GM19239 (cell line): ENCODE measurements around a stretch of chr5.

- RRBS, result no CpG with 5 or more reads among the region's 4 CpGs
Observed at GRCh38 chr5:157463587-157464133, 3.6 kb downstream of the NIPAL4 start.

GRCh38 chr5:157481234-157481850 is 21.3 kb downstream of the NIPAL4 start:
- RRBS, result 59% methylated on average over 2 of the region's 7 CpGs

- RRBS, result 9% methylated on average over 2 of the region's 12 CpGs
Observed at GRCh38 chr5:157486243-157487204, 26.5 kb downstream of the NIPAL4 start.

- RRBS, result no CpG with 5 or more reads among the region's 11 CpGs
Observed at GRCh38 chr5:157501820-157502922, 42.2 kb downstream of the NIPAL4 start.

DNA sequence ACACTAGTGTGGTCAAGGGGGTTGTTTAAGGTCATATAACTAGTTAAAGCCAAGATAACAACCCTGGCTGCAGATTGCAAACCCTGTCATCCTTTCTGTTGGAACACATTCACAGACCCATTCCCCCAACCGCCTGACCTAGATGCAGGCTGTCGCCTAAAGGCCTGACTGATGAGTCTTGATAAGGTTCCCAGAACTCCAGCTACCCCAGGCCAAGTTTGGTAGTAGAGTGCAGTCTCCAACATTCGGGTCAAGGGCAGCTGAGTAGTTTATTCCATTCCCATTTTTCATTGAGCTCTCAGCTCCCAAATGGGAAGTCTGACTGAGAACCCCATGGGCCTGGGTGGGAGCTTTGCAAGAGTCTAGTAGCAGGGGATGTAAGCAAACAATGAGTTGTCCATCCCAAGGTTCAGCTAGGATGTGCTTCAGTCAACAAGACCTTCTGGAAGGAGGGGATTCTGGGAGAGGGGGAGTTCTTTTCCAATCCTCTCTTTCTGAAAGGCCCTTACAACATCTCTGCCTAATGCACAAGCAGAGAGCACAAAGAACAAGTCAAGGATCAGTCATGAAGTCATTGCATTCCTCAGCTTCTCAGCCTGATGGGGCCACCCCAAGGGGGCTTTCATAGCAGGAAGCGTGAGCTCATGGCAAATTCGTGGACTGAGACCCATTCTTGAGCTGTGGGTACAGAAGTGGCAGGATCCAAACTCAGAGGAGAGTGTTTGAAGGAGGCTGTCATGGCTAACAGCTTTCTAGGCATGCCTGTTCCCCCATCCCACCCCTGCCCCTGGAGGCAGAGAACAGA is 40.2 kb downstream of the ADAM19 start:
- RRBS, result no CpG with 5 or more reads among the region's 5 CpGs

DNA sequence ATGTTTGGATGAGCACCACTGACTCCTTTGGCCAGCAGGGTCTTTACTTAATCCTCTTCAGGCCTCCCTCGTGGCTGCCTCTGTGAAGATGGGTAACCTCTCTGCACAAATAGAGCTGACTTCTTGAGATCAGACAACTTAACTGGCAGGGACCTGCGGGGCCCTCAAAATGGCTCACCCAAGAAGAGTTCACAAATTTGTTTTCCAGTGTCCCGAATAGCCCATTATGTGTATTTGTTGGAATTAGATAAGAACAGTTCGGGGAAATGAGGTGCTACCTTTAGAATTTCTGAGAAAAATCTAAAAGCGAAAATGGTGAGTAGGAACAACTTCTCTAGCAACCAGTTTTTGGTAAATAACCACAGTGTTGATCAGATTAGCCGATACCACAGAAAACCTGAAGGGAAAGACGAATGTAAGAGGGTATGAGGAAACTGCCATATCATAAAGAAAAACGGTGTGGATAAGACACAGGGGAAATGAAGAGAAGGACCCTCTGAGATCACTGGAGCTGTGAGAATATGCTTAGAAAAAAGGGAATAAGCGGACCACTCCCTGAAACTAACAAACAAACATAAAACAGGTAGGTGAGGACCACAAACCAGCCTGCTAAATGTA is 31.0 kb downstream of the ADAM19 start:
- RRBS, result no CpG with 5 or more reads among the region's 9 CpGs

DNA sequence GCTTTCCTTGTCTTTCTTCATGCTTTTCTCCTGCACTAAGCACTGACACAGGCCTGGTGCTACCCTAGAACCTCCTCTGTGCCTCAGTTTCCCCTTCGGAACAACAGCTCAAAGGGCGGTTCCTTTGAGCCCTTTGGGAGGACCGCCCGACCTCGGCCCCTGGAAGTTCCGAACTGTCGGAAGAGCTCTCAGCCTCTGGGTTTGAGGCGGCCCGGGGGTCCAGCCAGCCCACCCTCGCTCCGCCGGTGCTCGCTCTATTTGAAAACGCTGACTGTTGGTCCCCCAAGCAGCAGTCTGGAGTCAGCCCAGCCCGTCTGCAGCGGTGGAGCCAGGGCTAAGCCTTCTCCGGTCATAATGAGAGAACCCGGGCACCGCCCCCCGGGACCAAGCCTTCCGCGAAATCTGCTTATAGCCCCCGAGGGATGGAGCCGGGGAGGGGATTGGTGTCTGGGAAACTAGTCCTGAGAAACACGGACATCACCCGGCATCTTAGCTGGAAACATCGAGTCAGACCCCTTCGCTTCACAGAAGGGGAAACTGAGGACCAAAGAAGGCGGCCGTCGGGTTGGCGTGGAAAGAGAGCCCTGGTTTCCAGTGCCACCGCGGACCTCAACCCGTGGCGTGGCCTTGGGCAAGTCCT is 1.1 kb downstream of the ADAM19 start:
- RRBS, result 3% methylated on average over 10 of the region's 36 CpGs

GRCh38 chr5:157786366-157787188 is 43.1 kb downstream of the LSM11 start:
- RRBS, result no CpG with 5 or more reads among the region's 1 CpG

DNA sequence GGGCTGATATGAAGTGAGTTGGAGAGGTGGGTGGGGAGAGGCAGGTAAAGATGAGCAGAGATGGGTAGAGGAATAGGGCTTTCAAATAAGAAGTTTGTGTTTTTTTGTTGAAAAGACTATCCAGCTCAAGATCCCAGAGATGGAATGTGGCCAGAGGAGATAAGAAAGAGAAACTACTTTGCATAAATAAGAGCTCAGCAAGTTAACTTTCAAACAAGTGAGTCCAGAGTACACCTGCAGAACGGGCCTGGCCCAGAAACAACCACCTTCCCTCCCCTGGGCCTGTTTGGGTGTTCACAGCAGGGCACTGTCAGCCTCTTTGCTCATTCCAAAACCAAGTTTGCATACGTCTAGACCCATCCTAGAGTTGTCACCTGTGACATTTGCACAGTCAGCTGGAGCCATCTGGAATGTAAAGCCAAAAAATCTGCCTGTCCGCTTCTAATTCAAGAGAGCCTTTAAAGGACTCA is 2.3 kb upstream of the CLINT1 start:
- RRBS, result no CpG with 5 or more reads among the region's 3 CpGs

DNA sequence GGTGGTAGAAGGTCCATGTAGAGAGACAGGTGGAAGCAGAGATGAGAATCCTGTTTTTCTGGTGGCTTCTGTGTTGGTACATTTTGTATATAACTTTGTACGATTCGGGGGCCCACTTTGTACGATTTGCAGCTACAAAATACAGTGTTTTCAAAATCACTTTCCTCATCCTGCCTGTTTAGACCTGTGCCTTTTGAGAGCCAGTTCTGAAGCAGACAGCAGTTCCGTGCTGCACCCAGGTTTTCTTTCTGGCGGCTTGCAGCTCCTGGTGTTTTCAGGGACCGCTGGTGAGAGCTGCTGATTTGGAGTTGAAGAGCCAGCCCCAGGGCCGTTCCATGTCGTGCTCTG is 135.8 kb upstream of the CLINT1 start:
- RRBS, result no CpG with 5 or more reads among the region's 8 CpGs

- RRBS, result no CpG with 5 or more reads among the region's 7 CpGs
Observed at GRCh38 chr5:158287805-158288355, 428.9 kb upstream of the CLINT1 start.

GRCh38 chr5:158431800-158432217 is 572.9 kb upstream of the CLINT1 start:
- RRBS, result no CpG with 5 or more reads among the region's 1 CpG

DNA sequence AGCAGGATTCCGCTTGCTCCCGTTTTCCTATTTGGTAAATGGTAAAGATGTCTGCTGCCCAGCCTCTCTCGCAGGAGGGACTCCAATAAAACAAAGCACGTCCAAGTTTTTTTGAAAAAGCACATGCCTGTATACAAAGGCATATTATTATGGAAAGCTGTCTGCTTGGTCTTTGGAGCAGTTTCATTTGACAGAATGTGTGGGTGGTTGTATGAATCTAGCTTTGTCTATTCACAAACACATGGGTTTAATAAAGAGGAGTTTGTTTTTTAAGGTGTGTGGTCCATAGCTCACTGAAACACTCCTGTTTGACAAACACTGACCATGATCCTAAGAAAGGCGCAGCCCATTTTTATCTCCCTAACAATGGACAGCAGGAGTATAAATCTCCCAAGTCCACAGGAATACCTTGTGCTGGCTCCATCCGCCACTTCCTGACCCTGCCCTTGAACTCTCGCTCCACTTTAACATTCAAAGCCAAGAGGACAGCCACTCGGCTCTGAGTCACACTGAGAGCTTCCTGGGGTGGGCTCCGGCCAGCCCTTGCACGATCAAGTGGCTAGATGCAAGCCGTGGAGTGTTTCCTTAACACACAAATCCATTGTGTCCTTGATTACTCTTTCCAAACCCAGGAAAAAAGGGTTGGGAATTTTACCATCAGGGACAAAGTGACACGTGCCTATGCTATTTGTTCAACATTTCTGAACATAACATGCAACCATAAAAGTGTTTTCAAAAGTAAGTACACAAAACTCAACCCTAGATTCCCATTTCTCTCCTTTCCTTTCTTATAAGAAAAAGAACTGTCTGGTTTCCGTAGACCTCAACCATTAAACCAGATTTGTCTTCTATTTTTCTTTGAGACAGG is 371.8 kb downstream of the EBF1 start:
- RRBS, result no CpG with 5 or more reads among the region's 13 CpGs

- RRBS, result no CpG with 5 or more reads among the region's 1 CpG
Observed at GRCh38 chr5:158802846-158803071, 297.0 kb downstream of the EBF1 start.

GRCh38 chr5:159162737-159163705 is 46.3 kb downstream of the RNF145 start:
- RRBS, result no CpG with 5 or more reads among the region's 2 CpGs

DNA sequence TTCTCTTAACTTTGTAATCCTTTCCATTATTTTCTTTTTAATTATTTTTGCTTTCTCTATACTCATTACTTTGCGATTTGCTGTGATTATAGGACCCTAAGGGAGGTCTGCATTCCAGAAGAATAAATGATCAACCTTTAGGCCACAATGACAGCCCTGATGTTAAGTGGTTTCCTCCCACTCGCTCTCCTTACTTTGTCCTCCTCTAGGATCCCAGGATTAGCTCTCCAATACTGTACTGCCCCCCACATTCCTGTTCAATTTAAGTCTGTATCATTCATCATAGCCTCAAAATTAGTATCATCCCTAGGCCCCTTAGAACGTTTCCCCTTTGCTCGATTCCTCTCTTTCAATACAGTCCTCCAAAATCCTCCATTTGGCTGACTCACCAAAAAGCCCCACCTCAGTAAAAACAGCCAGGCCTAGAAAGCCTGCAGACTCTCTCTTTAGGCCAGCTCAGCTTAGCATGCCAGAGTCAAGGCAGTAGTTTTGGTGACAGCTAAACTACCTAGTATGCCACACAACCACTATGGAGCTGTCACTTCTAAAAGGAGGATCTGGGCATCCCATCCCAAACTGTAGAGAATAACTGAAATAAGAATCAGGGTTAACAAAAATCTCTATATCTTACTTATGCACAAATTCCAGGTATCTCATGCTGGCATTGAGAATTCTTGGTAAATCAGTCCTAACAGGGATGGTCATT is 24.4 kb downstream of the RNF145 start:
- RRBS, result no CpG with 5 or more reads among the region's 4 CpGs

- RRBS, result no CpG with 5 or more reads among the region's 4 CpGs
Observed at GRCh38 chr5:159826330-159826938, 89.8 kb upstream of the ADRA1B start.

GRCh38 chr5:160093495-160094355 is 25.5 kb downstream of the PWWP2A start:
- RRBS, result no CpG with 5 or more reads among the region's 11 CpGs

DNA sequence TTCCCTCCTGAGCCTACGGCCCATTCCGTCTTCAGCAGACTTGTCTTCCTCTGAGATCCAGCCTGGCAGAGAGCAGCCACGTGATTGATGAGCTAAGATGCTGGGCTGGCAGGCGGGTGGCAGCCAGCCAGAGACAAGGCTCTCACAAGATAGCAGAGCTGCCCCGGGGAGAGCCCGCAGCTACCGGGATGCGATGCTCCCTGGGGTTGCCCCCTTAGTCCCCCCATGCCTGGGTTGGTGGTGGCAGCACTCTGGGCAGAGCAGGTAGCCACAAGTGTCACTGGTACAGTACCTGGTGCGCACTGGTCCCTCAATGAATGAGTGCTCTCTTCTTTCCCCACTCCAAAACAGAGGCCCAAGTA is 53.6 kb upstream of the FABP6 start:
- RRBS, result no CpG with 5 or more reads among the region's 9 CpGs

DNA sequence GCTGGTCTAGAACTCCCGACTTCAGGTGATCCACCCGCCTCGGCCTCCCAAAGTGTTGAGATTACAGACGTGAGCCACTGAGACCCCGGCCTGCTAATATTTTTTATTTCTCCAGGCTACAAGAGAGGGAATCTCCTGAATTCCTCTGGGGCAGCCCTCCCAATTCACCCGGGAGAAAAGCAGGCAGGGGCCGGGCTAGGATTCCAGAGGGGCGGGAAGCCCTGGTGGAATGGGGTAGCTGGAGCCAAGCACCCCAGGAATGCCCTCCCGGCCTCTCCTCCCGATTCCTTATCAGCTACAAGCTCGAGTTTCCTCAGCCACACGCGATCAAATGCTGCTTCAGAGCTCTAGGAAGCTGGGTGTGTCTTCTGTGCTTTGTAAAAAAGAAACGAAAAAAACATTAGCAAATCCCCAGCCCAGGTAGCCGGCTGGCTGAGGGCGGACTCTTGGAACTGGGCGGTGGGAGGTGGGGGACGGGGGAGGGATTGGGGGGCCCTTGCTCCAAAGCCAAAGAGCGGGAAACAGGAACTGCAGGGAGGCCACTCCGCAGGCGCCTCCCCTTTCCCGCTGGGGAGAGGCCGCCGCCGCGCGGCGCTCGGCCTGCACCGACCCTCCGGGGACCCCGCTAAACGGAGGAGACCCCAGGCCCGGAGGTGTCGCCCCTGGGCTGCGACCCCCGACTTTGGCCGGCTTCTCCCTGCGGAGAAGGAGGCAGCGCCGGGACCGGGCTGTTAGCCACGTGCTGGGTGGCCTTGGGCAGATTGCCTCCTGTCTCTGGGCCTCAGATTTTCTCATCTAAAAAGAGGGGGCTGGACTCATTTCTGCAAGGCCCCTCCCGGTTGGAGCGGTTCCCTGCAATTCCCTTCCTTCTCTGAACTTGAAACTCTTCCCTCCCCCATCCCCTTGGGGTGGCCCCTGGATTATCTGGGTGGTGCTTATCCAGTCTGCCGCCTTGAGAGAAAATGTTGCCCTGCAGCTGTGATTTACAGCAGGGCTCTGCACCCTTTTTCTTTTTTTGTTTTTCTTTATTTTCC is 41.0 kb upstream of the FABP6 start:
- RRBS, result 4% methylated on average over 9 of the region's 46 CpGs